HepG2 (cell line): ENCODE measurements around a stretch of chr22.

- RRBS, 2 experiments: 95 to 97% methylated on average over 7 to 8 of the region's 32 CpGs
CAGE:
- cytosol, long polyA minus RNA: no peak
- cytosol, long polyA plus RNA: no peak
- long polyA plus RNA: no peak
- nucleus, long polyA minus RNA: no peak
- nucleus, long polyA plus RNA: no peak
Observed at GRCh38 chr22:37566152-37566859, 6.0 kb downstream of the CDC42EP1 start.

GRCh38 chr22:37602431-37602794 is 6.2 kb upstream of the GGA1 start:
CAGE:
- cytosol, long polyA minus RNA: no peak
- cytosol, long polyA plus RNA: no peak
- long polyA plus RNA: no peak
- nucleus, long polyA minus RNA: no peak
- nucleus, long polyA plus RNA: no peak

- RRBS, 2 experiments: no CpG with 5 or more reads among the region's 11 CpGs
CAGE:
- cytosol, long polyA minus RNA: no peak
- cytosol, long polyA plus RNA: no peak
- long polyA plus RNA: no peak
- nucleus, long polyA minus RNA: no peak
- nucleus, long polyA plus RNA: no peak
Observed at GRCh38 chr22:37607832-37608061, 887 bp upstream of the GGA1 start.

GRCh38 chr22:37609121-37609289 is 371 bp downstream of the GGA1 start:
- RRBS, 2 experiments: 1 to 3% methylated on average over 9 of the region's 15 CpGs
CAGE:
- cytosol, long polyA minus RNA: no peak
- cytosol, long polyA plus RNA: no peak
- long polyA plus RNA: no peak
- nucleus, long polyA minus RNA: no peak
- nucleus, long polyA plus RNA: no peak

DNA sequence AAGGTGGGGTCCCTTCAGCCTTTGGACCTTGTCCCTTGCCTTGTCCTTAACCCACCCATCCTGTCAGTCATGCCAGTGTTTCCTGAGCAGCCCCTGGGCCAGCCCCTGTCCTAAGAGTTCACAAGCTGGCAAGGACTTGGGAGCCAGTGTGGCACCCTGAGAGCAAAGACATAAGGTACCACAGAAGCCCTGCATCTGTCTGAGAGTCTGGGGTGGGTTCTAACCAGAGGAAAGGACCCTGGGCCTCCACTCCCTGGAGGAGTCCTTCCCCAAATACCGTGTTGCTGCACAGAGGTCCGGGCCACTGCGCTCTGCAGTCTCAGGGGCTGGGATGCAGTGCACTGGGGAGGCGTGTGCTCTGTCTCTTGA is 4.4 kb upstream of the SH3BP1 start:
- RRBS, 2 experiments: no CpG with 5 or more reads among the region's 4 CpGs
CAGE:
- cytosol, long polyA minus RNA: no peak
- cytosol, long polyA plus RNA: no peak
- long polyA plus RNA: no peak
- nucleus, long polyA minus RNA: no peak
- nucleus, long polyA plus RNA: no peak

DNA sequence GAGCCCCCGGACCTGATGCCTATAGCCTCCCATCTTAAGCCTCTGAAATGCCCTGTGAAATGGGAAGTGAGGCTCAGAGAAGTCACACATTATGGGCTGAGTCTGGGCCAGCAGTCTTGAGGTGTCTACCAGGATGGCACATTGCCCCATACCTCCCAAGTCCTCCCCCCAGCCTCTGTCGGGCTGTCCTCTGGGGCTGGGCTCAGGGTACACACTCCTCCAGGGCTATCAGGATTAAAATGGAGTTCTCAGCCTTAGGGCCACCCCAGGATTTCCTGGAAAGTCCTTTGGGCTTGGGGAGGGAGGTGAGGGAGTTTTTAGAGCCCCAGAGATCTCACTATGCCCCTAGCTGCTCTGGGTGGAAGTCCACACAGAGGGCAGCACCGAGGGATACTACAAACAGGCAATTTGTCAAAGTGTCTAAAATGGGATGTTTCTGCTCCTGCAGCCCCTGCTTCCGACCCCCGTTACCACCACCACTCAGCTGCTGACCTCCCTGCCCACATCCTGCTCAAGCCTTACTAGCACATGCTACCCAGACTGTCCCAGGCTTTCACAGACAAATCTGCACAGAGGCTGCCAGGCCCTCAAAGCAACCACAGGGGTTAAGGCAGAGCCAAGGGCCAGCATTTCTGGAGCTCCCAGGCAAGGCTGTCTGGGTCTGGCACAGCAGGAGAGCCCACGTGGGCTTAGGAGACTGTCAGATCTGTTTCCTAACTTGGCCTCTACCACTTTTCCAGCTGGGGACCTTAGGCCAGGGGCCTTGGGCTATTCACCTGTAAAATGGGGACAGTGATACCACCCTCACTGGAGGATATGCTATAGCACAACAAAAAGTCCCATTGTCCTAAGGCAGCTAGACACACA is 2.9 kb upstream of the SH3BP1 start:
- RRBS, 2 experiments: no CpG with 5 or more reads among the region's 6 CpGs
CAGE:
- cytosol, long polyA minus RNA: no peak
- cytosol, long polyA plus RNA: no peak
- long polyA plus RNA: no peak
- nucleus, long polyA minus RNA: no peak
- nucleus, long polyA plus RNA: no peak

GRCh38 chr22:37641575-37642088 is 2.2 kb downstream of the SH3BP1 start:
- RRBS, 2 experiments: no CpG with 5 or more reads among the region's 6 CpGs
CAGE:
- cytosol, long polyA minus RNA: no peak
- cytosol, long polyA plus RNA: no peak
- long polyA plus RNA: no peak
- nucleus, long polyA minus RNA: no peak
- nucleus, long polyA plus RNA: no peak

DNA sequence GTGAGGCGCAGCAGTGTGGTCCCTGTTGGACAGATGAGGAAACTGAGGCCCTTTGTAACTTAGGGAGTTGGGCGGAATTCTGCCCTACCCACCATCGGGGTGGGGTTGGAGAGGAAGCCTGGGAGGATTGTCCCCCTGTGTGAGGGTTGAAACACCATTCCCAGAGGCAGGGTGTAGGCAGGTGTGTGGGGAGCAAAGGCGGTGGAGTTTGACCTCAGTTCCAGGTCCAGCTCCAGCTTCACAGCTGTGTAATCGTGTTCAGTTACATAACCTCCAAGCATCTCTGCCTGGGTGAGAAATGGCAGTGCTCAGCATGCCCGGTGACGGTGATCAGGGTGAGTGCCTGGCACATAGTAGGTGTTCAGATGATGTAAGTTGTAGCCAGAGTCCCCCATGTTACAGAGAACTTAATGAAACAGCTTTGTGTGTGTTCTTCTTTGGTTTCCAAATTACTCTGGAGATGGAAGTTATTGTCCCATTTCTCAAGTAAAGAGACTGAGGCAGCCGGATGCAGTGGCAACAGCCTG is 1.1 kb downstream of the PDXP start:
- RRBS, 2 experiments: no CpG with 5 or more reads among the region's 8 CpGs
CAGE:
- cytosol, long polyA minus RNA: no peak
- cytosol, long polyA plus RNA: no peak
- long polyA plus RNA: no peak
- nucleus, long polyA minus RNA: no peak
- nucleus, long polyA plus RNA: no peak

- RRBS, 2 experiments: no CpG with 5 or more reads among the region's 6 CpGs
CAGE:
- cytosol, long polyA minus RNA: no peak
- cytosol, long polyA plus RNA: no peak
- long polyA plus RNA: no peak
- nucleus, long polyA minus RNA: no peak
- nucleus, long polyA plus RNA: no peak
Observed at GRCh38 chr22:37695351-37695862, 1.4 kb upstream of the TRIOBP start.

- RRBS, 2 experiments: no CpG with 5 or more reads among the region's 15 CpGs
CAGE:
- cytosol, long polyA minus RNA: no peak
- cytosol, long polyA plus RNA: no peak
- long polyA plus RNA: no peak
- nucleus, long polyA minus RNA: no peak
- nucleus, long polyA plus RNA: no peak
Observed at GRCh38 chr22:37717114-37717798, 20.4 kb downstream of the TRIOBP start.

GRCh38 chr22:37751140-37751490 is 53.9 kb upstream of the H1-0 start:
- RRBS, 2 experiments: no CpG with 5 or more reads among the region's 11 CpGs
CAGE:
- cytosol, long polyA minus RNA: no peak
- cytosol, long polyA plus RNA: no peak
- long polyA plus RNA: no peak
- nucleus, long polyA minus RNA: no peak
- nucleus, long polyA plus RNA: no peak

GRCh38 chr22:37752265-37753187 is 52.5 kb upstream of the H1-0 start:
- RRBS, 2 experiments: 53 to 55% methylated on average over 3 of the region's 17 CpGs
CAGE:
- cytosol, long polyA minus RNA: no peak
- cytosol, long polyA plus RNA: no peak
- long polyA plus RNA: no peak
- nucleus, long polyA minus RNA: no peak
- nucleus, long polyA plus RNA: no peak

DNA sequence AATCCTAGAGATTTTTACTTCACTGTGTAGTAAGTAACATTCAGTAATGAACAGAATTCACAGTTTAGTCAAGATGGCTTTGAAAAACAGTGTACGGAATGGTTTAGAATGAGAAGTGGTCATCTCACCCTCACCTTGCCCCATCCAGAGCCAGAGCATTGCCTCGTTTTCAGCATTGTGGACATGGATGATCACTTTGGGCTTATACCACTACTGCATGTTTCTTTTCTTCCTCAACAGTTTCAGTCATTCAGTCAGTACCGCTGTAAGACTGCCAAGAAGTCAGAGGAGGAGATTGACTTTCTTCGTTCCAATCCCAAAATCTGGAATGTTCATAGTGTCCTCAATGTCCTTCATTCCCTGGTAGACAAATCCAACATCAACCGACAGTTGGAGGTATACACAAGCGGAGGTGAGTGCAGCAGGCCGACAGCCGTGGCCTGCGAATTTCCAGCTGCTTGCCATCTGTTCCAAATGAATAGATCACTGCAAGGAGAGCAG is 20.8 kb downstream of the EIF3L start:
- RRBS, 2 experiments: no CpG with 5 or more reads among the region's 9 CpGs
CAGE:
- cytosol, long polyA minus RNA: no peak
- cytosol, long polyA plus RNA: no peak
- long polyA plus RNA: no peak
- nucleus, long polyA minus RNA: no peak
- nucleus, long polyA plus RNA: no peak

DNA sequence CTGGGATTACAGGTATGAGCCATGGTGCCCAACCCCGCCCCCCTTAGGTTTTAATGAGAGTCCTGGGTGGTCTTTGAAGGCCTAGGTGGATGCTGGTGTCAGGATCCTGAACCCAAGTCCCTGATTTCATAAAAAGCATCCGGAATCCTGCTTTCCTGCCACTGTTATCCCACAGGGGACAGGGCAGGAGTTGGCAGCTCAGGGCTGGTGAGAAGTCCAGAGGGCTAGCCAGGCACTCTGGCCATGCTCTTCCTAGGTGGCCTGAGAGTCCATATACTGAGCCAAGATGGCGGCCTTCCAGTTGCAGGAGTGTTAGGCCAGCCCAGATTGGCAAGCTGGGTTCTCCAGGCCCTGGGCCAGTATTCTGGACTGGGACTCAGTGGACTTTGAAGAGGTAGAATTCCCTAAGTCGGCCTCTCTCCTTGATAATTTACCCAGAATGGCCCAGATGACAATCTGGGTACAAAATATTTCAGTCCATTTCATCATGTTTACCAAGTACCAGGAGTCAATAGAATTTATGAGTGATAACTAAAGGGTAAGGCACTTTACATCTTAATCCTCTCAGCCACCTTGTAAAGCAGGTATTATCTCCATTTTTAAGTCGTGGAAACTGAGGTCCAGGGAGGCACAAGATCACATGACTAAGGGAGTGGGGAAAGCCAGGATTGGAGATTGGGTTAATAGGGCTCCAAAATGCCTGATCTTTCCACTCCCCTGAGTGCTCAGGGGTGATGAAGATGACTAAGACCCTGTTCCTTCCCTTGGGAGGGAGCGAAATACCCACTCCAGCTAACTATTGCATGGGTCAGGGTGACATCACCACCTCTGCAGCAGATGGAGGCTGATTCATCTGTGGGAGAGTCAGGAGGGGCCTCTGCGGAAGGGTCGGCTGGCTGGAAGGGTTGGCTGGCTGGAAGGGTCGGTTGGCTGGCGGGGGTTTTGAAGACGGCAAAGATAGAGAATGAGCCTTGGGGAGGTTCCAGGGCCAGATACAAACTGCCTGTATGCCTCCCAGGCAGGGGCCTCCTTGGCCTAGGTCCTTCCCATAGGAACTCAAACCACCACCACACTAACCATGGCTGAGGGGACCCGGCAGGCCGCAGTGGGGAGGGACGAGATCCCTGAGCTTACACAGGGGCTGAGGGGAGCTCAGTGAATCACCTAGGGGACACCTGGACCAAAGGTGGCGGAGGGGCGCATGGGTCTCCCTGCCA is 1.2 kb upstream of the MICALL1 start:
- RRBS, 2 experiments: no CpG with 5 or more reads among the region's 16 CpGs
CAGE:
- cytosol, long polyA minus RNA: no peak
- cytosol, long polyA plus RNA: no peak
- long polyA plus RNA: no peak
- nucleus, long polyA minus RNA: no peak
- nucleus, long polyA plus RNA: no peak

DNA sequence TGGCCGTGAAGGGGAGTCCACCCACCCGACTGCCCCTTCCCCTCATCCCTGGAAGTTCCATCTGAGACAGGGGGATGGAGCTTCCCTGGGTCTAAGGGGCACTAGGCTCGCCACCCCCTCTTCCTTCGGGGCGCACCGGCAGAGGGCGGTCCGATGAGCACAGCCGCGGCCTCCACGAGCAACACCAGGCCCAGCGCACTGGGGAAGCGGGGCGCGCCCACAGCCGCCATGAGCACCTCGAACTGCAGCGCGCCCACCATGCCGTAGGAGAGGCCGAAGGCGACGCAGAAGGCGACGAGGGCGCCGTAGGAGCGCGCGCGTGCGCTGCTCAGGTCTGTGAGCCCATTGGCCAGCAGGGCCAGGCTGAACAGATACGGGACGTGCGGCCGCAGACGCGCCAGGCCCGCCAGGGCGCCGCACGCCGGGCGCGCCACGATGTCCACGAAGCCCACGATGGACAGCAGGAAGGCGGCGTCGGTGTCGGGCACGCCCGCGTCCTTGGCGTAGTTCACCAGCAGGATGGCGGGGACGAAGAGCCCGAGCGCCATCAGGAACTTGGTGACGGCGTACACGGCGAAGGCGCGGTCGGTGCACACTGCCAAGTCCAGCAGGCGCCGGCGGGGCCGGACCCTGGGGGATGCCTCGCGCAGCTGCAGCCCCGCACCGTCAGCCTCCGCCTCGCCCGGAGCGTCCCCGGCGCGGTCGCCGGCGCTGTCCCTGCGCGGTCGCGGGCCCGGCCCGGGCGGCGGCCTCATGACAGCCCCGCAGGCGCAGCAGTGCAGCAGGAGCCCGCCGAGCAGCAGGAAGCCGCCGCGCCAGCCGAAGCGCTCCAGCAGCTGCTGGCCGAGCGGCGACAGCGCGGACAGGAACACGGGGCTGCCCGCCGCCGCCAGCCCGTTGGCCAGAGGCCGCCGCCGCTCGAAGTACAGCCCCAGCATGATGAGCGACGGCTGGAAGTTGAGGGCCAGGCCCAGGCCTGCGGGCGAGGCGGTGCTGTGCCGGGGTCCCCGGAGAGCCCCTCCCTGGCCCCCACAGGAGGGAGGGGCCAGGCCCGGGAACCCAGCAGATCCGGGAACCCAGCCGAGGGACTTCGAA is 2.9 kb downstream of the SLC16A8 start:
- RRBS, 2 experiments: 90 to 98% methylated on average over 10 of the region's 127 CpGs
CAGE:
- cytosol, long polyA minus RNA: no peak
- cytosol, long polyA plus RNA: no peak
- long polyA plus RNA: no peak
- nucleus, long polyA minus RNA: no peak
- nucleus, long polyA plus RNA: no peak

DNA sequence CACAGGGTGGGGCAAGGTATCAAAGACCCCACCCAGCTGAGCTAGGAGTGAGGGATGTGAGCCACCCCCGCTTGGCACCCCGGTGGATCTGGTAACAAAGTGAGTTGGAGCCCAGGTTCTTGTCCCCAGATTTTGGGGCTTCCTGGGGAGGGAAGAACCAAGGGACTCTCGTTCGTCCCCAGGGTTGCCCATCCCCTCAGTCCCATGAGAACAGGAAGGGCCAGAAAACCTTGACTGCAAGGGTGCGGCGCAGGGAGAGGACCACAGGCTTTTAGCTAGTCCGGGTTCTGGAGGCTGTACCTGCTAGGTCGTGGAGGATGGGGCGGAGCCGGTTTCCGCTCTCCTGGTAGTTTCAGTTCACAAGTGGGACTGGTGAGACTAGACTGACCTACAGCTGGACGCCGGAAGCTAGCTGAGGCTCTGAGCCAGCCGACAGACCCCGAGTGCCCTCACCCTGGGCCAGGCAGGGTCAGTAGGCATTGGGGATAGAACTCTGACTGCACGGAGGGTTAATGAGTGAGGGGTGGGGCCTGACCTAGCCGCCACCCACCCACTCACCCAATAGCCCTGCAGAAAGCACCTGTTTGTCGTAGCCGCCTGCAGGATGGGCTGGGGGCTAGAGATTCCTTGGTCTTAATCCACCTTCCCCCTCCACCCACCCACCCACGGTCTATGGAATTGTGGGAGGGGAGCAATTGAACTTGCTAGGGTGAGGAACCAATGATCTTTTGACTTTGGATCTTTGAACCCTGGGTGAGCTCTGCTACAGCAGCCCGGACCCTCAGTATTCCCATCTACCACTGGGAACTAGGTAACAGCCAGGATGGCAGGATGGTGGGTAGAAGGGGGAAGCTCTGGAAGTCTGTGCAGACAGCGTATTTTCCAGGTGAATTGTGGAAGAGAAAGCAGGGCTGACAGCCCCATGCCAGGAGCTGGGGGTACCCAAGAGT is 1.5 kb downstream of the MAFF start:
- RRBS, 2 experiments: 2 to 10% methylated on average over 5 to 7 of the region's 22 CpGs
CAGE:
- cytosol, long polyA minus RNA: no peak
- cytosol, long polyA plus RNA: no peak
- long polyA plus RNA: no peak
- nucleus, long polyA minus RNA: no peak
- nucleus, long polyA plus RNA: no peak

GRCh38 chr22:38235360-38235771 is 33.6 kb downstream of the MAFF start:
- RRBS, 2 experiments: no CpG with 5 or more reads among the region's 9 CpGs
CAGE:
- cytosol, long polyA minus RNA: no peak
- cytosol, long polyA plus RNA: no peak
- long polyA plus RNA: no peak
- nucleus, long polyA minus RNA: no peak
- nucleus, long polyA plus RNA: no peak

DNA sequence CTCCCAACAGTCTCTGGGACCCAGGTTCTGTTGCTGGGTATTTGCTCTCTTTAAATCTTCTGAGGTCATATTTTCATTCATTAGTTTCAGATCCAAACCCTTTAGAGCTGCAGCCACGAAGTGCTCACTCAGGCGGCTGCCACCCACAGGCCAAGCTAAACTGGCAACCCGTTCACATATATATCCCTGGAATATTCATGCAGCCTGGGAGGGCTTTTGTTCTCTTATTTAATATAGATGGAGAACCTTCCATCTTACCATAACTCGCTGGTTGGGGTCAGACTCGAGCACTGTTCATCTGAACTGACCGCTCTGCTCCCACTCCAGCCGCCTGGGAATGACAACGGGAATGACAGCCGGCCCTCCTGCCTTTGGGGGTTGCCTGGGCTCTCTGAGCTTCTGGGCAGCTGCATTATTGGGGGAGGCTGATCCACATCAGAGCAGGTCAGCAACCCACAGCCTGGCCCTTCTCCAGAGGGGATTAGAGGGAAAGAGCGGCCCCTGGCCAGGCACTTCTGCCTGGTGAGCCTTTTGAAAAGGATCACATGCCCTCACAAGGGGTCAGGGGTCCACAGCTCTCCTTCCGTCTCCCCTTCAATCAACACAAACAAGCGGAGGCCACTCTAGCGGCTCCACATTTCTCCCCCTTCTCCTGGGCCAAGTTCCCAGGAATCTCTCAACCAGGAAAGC is 11.9 kb downstream of the TMEM184B start:
- RRBS, 2 experiments: no CpG with 5 or more reads among the region's 13 CpGs
CAGE:
- cytosol, long polyA minus RNA: no peak
- cytosol, long polyA plus RNA: no peak
- long polyA plus RNA: no peak
- nucleus, long polyA minus RNA: no peak
- nucleus, long polyA plus RNA: no peak

- RRBS, 2 experiments: no CpG with 5 or more reads among the region's 11 CpGs
CAGE:
- cytosol, long polyA minus RNA: no peak
- cytosol, long polyA plus RNA: no peak
- long polyA plus RNA: no peak
- nucleus, long polyA minus RNA: no peak
- nucleus, long polyA plus RNA: no peak
Observed at GRCh38 chr22:38270544-38271197, 2.1 kb downstream of the TMEM184B start.

DNA sequence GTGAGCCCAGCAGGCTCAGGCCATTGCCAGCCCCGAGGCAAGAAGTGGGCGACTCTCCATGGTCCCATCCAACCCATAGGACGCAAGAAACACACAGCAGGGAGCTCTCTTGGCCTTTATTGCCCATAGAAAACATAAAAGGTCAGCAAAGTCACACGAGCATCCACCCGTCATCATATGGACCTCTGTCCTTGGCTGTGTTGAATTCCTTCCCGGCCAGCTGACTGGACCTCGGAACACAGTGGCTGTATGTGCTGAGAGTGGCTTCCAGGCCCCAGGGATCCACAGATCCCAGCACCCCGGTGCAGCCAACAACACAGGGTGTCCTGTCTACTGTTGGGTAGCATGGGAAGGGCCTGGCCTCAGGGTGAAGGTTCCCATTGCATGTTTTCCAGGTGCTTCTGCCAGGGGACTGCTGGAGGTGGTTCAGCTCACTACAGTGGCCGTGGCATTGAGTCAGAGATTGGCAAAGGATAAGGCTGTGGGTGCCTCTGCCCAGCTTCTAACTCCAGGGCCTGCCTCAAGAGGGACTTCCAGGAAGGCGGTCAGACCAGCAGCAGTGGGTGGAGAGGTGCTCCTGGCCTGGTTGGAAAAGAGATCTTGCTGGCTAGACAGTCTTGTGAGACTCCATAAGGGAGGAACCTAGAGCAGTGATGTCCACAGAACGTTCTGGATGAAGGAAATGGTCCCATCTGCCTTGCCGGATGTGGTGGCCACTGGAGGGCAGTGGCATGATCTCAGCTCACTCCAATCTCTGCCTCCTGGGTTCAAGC is 20.9 kb downstream of the CSNK1E start:
- RRBS, 2 experiments: 93 to 95% methylated on average over 3 of the region's 12 CpGs
CAGE:
- cytosol, long polyA minus RNA: no peak
- cytosol, long polyA plus RNA: no peak
- long polyA plus RNA: no peak
- nucleus, long polyA minus RNA: no peak
- nucleus, long polyA plus RNA: no peak